ENCODE measurements around a stretch of chr11.

DNA sequence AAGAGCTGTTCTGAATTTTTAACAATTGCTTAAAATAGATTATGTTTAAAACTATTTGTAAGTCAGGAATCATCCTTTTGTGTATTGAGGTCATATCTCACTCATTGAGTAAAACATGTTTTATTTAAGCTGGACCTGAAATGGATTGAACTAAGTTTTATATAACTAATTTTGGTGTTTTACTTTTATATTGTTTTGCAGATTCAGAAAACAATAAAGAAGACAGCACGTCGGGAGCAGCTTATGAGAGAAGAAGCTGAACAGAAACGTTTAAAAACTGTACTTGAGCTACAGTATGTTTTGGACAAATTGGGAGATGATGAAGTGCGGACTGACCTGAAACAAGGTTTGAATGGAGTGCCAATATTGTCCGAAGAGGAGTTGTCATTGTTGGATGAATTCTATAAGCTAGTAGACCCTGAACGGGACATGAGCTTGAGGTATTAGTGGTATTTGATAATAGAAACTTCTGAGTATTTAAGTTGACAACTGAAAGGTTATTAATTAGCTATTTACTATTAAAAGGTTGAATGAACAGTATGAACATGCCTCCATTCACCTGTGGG, 24.6 kb downstream of the CAPRIN1 start:
- RAMPAGE, long total RNA = no peak
- RRBS = no CpG with 5 or more reads among the region's 6 CpGs

DNA sequence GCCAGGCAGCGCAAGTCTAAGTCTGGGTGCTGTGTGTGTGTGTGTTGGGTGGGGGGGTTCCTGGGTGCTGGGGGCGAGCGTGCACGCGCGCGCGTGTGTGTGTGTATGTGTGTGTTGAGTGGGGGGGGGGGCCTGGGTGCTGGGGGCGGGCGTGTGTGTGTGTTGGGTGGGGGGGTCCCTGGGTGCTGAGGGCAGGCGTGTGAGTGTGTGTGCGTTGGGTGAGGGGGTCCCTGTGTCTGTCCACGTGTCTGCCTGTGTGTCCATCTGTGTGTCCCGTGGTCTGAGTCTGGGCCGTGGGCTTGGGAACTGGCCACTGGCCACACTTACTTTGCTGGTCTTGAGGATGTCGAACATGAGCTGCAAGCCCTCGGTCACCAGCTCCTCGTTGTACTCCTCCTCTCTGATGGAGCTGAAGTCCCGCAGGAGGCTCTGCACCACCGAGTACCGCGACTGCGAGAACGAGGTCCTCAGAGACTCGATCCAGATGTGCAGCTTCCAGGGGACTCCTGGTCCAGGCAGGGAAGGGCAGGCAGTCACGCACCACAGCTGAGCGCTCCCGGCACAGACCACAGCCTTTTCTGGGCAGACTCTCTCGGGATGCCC, 55.2 kb downstream of the NAT10 start:
- RAMPAGE, long total RNA = no peak
- RRBS = no CpG with 5 or more reads among the region's 29 CpGs

- RAMPAGE, long total RNA = no peak
- RRBS = no CpG with 5 or more reads among the region's 12 CpGs
Measured at GRCh38 chr11:34233867-34234911, 123.6 kb downstream of the ABTB2 start.

- RAMPAGE, long total RNA = no peak
- RRBS = no CpG with 5 or more reads among the region's 3 CpGs
Measured at GRCh38 chr11:34345258-34345748, 12.5 kb downstream of the ABTB2 start.

- RAMPAGE, long total RNA = no peak
- RRBS = no CpG with 5 or more reads among the region's 6 CpGs
Measured at GRCh38 chr11:34624488-34625352, 3.8 kb downstream of the EHF start.

DNA sequence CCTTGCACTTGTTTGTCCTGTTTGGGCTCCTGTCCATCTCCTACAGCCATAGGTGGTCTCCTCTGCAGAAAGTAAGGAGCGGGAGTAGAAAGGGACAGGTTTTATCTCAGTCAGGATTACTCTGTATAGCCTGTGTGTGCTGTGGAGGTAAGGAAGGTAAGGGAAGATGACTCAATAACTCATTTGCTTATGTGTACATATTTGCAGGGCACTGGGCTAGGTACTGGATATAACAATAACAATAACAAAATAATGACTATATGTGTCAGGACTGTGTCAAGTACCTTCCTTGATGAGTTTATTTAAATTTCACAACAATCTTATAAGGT, 132.0 kb downstream of the APIP start:
- RAMPAGE, long total RNA = no peak
- RRBS = no CpG with 5 or more reads among the region's 1 CpG

DNA sequence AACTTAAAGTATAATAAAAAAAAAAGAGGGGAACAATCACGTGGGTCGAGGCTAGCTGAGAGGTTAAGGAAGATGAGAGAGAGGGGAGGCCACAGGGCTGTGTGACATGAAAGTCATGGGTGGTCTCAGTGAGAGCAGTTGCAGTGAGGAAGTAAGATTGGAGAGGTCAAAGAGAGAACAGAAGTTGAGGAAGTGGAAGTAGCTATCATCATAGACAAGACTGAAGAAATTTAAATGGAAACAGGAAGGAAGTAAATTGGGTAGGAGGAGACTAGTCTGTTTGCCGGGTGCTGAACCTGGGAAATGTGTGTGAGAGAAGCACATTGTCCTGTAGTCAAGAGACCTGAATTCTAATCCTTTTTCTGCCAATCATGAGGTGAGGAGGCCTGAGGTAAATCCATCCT, 79.9 kb upstream of the CD44 start:
- RAMPAGE, long total RNA = no peak
- RRBS = no CpG with 5 or more reads among the region's 3 CpGs

DNA sequence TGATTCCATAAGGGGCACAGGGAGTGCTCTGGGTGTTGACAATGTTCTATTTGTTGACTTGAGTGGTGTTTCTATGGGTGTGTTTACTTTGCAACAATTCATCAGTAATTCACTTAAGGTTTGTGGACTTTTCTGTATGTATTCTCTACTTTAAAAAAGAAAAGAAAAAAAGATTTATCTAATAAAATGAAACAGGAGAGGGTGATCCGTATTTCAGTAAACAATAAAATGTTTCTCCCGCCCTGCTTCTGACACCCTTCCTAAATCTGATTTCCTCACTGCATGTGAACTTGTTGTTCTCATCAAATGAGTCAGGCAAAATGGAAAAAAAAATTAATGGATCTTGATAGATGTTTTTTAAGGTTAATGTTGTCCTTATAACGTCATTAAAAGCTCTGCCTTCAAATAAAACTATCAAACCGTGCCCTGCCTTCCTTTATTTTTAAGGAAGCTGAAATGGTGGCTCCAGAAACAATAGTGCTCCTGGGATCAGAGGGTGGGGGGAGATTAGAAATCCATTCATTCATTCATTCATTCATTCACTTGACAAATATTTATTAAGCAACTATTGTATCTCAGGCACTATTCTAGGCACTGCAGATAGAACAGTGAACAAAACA, 77.2 kb upstream of the CD44 start:
- RAMPAGE, long total RNA = no peak
- RRBS = no CpG with 5 or more reads among the region's 4 CpGs

- RAMPAGE, long total RNA = no peak
- RRBS = no CpG with 5 or more reads among the region's 4 CpGs
Measured at GRCh38 chr11:35088569-35089098, 50.3 kb upstream of the CD44 start.

DNA sequence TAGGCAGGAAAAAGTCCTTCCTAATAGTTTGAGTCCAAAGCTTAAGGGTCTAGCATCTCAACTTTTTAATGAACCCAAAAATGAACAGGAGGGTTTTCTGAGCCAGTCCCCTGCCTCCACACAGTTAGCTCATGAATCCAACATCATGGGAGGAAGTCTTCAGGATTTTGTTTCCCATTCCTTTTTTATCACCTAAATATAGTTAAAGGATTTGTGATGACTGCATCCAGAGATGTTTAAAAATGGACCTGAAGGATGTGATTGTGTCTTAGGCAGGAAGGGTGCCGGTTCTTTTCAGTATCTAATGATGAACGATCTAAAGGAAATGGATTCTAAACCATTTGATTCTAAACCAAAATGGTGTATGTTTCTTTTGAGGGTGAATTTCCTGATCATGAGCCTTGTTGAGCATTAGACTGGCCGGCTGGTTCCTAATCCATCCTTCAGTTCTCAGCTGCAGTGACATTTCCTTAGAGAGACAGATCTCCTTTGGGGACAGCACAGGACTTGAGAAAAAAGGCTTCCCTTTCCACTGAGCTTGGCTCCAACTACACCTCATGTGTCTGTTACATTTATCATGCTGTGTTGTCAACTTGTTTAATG, 17.3 kb downstream of the CD44 start:
- RAMPAGE, long total RNA = no peak
- RRBS = no CpG with 5 or more reads among the region's 3 CpGs

DNA sequence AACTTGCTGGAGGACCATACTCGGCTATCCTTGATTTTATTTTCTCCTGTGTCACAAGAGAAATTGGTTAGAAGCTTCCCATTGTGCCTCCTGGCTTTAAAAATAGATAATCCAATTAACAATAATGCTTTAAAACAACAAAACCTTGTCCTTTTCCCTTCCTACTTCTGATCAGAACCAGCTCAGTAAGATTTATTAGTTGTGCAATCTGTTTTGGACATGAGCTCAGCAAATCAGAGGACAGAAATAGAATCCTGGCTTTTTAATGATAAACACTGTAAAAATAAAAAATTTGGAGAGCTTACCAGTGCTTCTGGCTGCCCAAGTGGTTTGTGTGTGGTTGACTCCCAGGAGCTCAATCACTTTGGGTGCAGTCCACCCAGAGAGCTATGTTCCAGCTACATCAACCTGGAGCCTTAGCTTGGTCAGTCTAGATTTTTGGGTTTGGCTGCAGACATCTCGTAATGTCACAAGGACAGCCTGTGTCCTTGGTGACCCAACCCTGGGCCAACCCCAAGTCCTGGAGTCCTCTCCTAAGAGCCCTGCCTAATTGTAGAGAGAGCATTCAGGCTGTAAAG, 28.4 kb downstream of the CD44 start:
- RAMPAGE, long total RNA = no peak
- RRBS = no CpG with 5 or more reads among the region's 2 CpGs

- RAMPAGE, long total RNA = no peak
- RRBS = no CpG with 5 or more reads among the region's 3 CpGs
Measured at GRCh38 chr11:35174653-35175267, 35.8 kb downstream of the CD44 start.

DNA sequence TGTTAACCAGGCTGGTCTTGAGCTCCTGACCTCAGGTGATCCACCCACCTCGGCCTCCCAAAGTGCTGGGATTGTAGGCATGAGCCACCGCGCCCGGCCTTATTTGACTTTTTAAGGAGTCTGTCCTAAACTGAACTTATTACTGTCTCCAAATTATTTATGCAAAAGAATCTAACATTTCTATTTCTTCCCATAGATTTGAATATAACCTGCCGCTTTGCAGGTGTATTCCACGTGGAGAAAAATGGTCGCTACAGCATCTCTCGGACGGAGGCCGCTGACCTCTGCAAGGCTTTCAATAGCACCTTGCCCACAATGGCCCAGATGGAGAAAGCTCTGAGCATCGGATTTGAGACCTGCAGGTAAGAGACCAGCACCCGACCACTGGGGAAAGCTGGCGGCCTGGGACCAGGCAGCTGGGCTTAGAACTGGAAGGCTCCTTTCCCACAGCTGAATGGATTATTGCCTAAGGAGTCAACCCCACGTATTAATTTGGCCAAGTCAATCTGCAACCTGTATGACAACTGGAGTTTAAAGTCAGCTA, 37.5 kb downstream of the CD44 start:
- RAMPAGE, long total RNA = no peak
- RRBS = no CpG with 5 or more reads among the region's 14 CpGs

DNA sequence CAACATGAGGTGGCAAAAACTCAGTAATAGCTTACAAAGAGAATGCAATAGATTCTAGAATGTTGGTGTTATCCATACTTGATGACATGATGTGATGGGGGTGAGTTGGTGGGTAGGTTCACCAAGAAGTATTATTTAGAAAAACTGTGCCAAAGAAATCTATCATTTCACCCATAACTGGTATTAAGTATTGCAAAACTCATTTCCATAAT, 39.6 kb downstream of the CD44 start:
- RAMPAGE, long total RNA = no peak

- RAMPAGE, long total RNA = no peak
- RRBS = no CpG with 5 or more reads among the region's 10 CpGs
Measured at GRCh38 chr11:35308067-35308560, 111.2 kb downstream of the SLC1A2 start.

DNA sequence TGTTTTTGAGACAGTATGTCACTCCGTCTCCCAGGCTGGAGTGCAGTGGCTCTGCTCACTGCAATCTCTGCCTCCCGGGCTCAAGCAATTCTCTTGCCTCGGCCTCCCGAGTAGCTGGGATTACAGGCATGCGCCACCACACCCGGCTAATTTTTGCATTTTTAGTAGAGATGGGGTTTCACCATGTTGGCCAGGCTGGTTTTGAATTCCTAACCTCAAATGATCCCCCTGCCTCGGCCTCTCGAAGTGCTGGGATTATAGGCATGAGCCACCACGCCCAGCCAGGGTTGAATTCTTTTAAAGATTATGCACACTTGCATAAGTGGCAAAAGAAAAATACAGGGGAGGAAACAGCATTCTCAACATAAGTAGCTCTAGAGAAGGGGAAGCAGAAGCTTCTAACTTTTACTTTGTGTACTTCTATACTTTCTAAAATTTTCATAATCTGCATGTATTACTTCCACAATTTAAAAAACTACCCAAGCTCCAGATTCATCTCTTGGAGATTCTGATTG, 108.1 kb downstream of the SLC1A2 start:
- RAMPAGE, long total RNA = no peak
- RRBS = no CpG with 5 or more reads among the region's 9 CpGs

DNA sequence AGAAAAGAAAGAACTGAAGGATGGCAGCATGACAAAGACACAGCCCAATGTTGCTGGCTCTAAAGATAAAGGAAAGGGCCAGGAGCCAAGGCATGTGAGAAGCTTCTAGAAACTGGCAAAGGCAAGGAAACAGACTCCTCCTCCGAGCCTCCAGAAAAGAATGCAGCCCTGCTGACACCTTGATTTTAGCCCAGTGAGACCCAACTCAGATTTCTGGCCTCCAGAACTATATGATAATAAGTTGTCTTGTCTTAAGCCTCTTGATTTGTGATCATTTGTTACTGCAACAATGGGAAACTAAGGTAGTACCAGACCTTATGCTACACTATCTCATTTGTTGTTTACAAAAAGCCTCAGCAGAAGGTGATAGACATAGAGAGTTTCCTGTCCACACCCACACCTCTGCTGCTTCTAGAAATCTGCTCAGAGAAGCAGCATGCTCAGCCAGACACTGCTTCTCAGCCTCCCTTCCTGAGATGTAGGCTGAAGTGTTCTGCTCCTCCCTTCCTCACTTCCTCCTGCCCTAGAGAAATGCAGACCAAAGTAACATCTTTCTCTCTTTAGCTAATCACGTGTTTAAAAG, 88.6 kb downstream of the SLC1A2 start:
- RAMPAGE, long total RNA = no peak
- RRBS = no CpG with 5 or more reads among the region's 2 CpGs

GRCh38 chr11:35523148-35523775, 2.2 kb downstream of the PAMR1 start:
- RAMPAGE, long total RNA = no peak
- RRBS = no CpG with 5 or more reads among the region's 8 CpGs

- RAMPAGE, long total RNA = no peak
- RRBS = 2% methylated on average over 23 of the region's 50 CpGs
Measured at GRCh38 chr11:35619509-35620000, 1.3 kb downstream of the FJX1 start.

- RAMPAGE, long total RNA = no peak
- RRBS = no CpG with 5 or more reads among the region's 7 CpGs
Measured at GRCh38 chr11:35702576-35702874, 40.0 kb downstream of the TRIM44 start.